M059J (cell line): ENCODE results near the genes CASP4, GRIA4, ALKBH8, EXPH5 and C11orf87.

- RAMPAGE, long total RNA: no peak
Observed at GRCh38 chr11:104093863-104094517, 57.5 kb downstream of the DDI1 start.

DNA sequence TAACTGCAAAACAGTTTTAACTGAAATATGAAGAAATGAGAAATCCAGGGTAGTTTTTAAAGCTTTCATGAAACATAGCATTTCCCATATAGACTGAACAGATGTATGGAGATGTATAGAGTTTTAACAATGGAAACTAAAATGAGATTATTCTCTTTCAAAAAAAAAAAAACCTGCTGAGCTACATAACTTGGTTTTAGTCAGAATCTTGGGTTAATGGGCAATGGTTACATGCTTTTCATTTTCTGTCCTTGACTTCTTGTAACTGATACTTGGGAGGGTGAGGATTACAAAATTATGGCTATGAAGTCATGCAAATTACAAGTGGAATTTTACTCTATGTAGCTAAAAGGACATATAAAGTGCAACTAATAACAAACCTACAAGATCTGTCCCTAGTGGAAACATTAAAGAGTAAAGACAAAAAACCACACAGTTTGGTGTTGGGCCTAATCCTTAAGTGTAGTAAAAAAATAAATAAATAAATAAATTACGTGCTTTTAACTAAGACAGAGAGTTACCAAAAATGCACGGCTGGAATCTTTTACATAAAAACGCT, 1.9 kb downstream of the PDGFD start:
- RAMPAGE, long total RNA: no peak

DNA sequence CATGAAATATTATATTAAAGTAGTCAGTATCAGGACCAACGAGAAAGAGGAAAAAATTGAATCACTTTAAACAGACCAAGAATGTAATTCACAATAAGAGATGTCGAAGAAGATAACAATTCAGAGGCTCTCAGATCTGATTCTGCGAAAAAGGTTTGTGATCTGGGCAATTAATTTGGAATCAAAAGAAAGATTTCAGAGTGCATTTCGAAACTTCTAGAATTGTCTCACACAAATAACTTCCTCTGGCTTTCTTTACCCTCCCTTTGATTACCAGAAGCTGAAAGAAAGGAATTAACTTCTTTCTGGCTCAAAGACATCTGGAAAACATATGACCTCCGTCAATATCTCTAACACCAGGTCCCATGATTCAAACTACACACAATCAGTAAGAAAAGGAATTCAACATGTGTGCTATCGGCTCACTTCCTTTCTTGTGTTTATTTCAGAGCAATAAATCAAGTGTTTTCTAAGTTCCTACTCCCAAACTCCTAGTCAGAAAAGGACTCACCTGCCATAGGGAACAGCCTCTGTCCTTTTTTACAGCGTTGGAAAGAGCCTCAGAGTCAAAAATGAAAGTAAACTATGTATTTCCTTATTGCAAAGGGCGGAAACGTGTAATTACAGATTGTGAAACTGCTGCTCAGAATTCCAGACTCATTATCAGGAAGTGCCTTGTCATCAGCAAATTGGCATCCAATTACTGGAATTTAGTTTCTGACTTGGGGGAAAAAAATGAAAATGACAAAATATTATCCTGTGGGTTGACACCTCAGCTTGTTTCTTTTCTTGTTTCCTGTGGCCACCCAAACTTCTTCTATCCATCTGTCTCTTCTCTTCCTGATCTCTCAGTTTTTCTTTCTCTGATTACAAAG, at the start of gene CASP4:
TSS of gene CASP4 (minus strand) at position 567 of the 875 bp plus-strand sequence.
- RAMPAGE, long total RNA: no peak

- RAMPAGE, long total RNA: no peak
Observed at GRCh38 chr11:105071369-105071678, 26.2 kb upstream of the CARD16 start.

- RAMPAGE, long total RNA: no peak
Observed at GRCh38 chr11:105609805-105610885, at the start of gene GRIA4. GRIA4 (plus strand) TSS chr11:105610073.

GRCh38 chr11:106186578-106186939, 109.1 kb downstream of the AASDHPPT start:
- RAMPAGE, long total RNA: no peak

GRCh38 chr11:106695557-106695797, 322.8 kb downstream of the GUCY1A2 start:
- RAMPAGE, long total RNA: no peak

DNA sequence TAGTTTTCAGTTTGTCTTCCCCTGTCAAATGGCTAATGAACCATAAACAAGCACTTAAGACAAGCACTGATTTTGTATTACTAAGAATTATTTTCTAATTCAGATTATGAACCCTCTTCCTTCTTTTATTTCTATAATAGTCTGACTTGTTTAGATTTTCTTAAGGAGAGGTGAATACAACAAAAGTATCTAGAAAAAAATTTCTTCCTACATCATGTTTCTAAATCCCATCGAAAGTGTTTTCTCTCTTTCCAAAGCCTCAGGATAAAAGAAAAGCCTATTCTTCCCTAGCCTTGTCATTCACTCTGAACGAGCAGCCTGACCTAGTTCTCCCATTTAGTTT, 209.0 kb upstream of the GUCY1A2 start:
- RAMPAGE, long total RNA: no peak

GRCh38 chr11:107403656-107404357, 53.8 kb downstream of the CWF19L2 start:
- RAMPAGE, long total RNA: no peak

- RAMPAGE, long total RNA: no peak
Observed at GRCh38 chr11:107564859-107566178, at the start of gene ALKBH8. ALKBH8 (minus strand) TSS chr11:107565735.

GRCh38 chr11:107859106-107859403, 468 bp upstream of the SLC35F2 start:
- RAMPAGE, long total RNA: no peak

DNA sequence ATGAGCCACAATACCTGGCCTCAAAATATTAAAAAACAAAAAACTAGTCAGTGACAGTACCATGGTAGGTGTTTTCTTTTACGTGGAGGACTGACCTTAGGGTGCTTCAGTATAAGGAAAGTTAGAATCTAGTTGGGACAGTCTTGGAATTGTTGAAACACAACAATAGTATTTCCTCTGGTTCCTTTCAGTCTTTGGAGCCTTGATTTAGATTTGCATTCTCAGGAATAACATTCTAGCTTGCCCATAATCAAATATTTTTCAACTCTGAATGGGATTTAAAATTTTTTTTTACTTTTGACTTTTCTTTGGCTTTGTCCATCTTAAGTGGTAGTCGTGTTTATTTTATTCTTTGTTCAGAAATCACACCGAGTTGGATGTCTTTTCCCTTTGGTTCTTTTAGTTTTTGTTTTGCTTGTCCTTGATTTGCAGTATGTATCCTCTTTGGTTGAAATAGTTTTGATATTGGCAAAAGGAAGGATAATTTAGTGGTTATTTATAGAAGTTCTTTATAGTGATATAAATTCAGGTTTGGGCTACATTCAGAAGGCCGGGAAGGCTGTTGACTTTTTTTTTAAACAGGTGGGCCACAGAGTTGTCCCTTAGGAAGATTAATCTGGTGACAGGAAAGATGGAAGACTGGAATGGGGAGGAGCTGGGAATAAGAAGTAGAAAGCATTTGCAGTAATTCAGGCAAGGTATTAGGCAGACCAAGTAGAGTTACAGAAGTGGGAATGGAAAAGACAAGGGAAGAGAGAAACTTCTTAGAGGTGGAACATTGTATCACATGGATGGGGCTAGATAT, 47.6 kb downstream of the CUL5 start:
- RAMPAGE, long total RNA: no peak

DNA sequence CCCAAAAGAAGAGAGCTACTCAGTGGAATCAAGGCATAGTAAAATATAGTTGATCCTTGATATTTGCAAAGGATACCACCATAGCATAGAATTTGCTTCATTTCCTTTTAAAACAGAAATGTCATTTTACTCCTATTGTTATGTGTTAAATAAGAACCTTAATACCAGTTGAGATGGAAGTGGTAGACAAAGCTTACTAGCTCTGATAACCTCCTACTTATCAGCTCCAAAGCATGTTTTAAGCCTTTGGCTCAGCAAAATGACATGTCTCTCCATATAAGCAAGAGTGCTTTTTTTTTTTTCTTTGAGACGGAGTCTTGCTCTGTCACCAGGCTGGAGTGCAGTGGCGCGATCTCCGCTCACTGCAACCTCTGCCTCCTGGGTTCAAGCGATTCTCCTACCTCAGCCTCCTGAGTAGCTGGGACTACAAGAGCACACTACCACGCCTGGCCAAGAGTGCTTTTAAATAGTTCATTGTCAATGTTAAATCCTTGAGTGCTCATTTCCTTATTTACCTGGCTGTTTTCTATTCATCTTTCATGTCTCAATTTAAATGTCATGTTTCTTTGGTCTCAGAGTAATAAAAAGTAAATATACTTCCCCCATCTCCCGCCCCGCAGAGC, 3.7 kb downstream of the ATM start:
- RAMPAGE, long total RNA: no peak

DNA sequence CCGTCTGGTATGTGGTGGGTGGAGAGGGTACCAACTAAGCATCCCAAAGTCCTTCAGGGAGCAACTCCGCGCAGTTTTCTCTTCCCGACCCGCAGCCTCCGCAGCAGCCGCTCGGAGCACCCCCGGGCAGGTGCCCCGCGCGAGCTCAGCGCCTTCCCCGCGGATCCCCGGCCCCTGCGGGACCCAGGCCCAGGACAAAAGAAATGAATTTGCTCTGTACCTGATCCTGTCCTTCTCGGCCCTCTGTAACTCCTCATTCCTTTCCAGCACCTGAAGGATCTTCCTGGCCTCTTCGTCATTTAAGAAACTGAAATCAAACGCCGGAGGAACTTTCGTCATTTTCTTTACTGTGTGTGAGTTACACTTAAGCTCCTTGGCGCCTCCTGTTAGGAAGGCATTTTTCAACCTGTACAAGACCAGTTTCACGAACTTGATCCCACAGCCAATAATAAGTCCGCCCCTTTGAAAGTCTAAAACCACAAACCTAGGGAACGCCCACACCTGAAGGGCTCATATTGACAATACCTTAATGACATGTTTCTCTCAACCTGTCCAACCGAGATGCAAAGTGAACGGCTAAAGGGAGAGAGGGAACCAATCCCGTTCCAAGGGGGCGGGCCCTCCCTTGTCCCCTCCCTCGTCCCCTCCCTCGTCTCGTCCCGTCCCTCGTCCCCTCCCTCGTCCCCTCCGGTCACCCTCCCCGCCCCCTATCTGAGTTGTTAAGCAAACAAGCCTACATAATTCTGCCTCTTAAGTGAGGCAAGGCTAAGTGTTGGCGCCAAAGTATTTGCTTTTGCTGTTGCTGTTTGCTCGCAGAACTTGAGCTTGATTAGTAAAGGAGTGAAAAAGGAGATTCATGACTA, at the start of gene EXPH5:
TSS of gene EXPH5 (minus strand) at position 571 of the 863 bp plus-strand sequence.
- RAMPAGE, long total RNA: no peak

- RAMPAGE, long total RNA: no peak
Observed at GRCh38 chr11:108895777-108896155, 230.9 kb downstream of the DDX10 start.

DNA sequence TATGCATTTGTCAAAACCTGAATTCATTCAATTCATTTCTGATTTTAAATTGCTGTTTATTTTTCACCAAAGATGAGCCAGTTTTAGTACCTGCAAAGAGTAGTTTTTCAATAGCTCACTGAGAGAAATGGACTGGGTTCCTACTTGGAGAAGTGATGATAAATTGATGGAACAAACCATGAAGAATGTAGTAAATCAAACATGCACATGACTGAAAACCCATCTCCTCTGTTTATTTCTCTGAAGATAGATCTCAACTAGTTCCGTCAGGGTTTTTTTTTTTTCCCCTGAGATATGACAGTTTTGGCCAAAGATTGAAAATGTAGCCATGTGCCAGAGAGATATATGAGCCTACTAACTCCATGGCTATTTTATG, 239.6 kb downstream of the DDX10 start:
- RAMPAGE, long total RNA: no peak

- RAMPAGE, long total RNA: no peak
Observed at GRCh38 chr11:109422033-109422587, at the start of gene C11orf87. C11orf87 (plus strand) TSS chr11:109422190.

DNA sequence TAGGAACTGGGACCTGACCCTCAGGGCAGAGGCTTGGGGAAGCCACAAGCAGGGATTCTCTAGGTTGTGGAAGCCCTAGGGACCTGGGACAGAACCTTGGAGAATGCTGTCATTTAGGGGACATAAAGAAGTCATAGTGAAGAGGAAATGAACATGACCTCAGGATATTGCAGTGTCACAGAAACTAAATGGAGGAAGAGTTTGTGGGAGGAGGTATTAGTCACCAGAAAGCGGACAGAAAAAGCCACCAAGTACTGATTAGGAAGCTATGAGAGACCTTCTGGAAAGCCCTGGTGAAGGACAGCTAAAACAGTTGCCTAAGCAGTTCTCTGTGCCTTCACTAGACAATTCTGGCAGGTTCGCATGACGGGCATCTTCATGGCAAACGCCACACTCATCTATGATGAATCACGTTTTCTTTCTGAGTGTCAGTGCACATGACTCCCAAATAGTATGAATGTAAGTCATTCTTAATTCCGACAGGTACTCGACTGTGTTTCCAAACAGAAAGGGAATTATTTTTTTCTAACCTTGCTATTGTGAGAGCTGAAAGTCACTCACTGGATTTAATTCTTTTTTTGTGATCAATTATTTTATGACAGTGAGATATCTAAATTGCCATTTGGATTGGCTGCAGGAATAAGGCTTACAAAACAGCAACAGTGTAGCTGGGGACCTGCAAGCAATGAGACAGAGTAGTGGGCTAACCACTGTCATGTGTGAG, 325.9 kb downstream of the C11orf87 start:
- RAMPAGE, long total RNA: no peak

DNA sequence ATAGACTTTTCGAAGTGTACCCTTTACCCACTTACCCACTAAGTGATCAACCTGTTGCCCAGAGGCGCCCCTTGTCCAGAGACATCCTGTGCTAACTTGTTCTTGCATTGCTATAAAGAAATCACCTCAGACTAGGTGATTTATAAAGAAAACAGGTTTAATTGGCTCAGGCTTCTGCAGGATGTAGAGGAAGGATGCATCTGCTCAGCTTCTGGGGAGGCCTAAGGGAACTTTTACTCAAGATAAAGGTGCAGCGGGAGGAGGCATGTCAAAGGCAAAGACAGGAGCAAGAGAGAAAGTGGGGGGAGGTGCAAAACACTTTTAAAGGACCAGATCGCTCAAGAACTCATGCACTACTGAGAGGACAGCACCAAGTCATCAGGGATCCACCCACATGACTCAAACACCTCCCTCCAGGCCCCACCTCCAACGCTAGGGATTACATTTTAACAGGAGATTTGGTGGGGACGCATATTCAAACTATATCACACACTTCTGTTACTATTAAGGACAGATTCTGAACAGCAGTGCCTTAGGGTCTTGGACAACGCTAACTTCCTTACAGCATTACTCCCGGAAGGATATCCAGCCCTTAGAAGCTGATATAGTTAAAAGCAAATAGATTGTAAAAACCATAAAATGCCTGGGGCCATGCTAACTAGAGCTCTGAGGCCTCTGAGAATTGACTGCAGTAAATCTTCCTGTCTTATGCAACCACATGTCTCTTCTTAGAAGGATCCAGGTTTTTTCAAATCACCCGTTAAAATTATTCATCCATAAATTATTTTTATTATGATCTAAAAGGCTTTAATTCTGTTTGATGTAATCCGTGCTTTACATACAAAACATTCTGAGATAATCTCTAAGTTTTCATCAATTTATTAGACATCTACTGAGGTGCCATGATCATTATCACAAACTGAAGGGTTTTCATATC, 16.8 kb upstream of the ZC3H12C start:
- RAMPAGE, long total RNA: no peak

DNA sequence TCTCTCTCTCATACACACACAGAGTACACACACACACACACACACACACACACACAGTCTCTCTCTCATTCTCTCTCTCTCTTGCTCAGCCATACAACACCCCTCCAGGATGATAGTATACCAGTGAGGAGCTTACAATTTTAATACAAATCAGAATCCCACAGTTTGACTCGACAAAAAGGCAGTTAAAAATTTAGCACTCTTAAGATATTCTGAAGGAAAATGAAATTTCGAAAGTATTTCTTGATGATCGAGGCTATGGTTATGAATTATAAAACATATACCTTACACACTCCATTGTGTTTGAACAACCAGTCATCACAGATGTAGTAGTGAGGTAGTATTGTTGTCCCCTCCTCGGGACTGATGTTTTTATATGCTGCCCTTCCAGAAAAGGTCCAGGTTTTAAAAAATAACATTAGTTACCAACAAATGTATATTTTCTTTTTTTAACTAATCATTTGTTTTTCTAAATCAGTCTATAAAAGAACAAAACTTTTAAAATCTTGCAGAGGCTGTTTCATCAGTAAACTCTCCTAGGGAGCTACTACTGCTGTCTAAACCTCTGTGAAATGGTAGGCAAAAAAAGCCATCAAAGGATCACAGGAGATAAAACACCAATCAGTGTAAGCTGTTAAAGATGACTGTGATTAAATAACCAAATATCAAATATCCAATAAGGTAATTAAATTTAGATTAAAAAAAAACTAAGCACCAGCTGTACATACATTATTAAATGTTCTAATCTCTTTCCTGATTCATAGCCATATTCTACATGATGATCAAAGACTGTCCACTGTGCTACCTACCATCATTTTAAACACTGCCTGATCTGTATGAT, 65.6 kb downstream of the RDX start:
- RAMPAGE, long total RNA: no peak